ENCODE measurements around a stretch of chr7.

- RRBS: no CpG with 5 or more reads among the region's 28 CpGs
Observed at GRCh38 chr7:2656012-2656691, 24.4 kb downstream of the TTYH3 start.

GRCh38 chr7:2664291-2664964, 23.6 kb upstream of the AMZ1 start:
- RRBS: no CpG with 5 or more reads among the region's 12 CpGs

DNA sequence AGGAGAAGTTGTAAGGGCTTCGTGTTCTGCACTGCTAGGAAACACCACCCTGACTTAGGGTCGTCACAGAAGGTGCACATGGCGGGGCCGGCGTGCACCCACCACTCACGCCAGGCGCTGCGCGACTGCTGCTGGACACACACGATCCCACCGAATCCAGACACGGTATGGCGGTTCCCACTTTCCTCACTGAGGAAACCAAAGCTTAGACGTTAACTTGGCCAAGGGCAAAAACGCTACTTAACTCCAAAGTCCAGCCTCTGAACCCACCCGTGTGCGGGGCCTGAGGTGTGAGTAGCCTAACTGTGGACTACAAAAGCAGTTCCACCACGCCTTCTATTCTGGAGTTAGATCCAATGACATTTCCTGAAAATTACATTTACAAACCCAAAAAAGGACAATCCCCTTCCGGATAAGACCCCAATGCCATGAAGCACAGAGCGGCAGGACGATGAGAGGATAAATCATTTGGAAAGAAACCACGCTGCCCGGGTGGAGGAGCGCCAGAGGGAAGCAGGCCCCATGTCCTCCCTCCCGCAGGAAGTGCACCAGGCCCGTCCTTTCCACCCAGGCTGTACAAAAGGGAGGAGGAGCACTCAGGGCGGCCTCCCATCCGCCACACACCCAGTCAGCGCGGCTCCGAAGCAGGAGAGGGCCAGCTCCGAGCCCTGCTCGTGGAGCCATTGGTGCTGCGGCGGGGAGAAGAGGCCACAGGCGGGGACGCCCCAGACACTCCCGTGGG, 74.4 kb downstream of the AMZ1 start:
- RRBS: 79% methylated on average over 4 of the region's 38 CpGs

- RRBS: no CpG with 5 or more reads among the region's 9 CpGs
Observed at GRCh38 chr7:2774620-2775295, 69.3 kb downstream of the GNA12 start.

DNA sequence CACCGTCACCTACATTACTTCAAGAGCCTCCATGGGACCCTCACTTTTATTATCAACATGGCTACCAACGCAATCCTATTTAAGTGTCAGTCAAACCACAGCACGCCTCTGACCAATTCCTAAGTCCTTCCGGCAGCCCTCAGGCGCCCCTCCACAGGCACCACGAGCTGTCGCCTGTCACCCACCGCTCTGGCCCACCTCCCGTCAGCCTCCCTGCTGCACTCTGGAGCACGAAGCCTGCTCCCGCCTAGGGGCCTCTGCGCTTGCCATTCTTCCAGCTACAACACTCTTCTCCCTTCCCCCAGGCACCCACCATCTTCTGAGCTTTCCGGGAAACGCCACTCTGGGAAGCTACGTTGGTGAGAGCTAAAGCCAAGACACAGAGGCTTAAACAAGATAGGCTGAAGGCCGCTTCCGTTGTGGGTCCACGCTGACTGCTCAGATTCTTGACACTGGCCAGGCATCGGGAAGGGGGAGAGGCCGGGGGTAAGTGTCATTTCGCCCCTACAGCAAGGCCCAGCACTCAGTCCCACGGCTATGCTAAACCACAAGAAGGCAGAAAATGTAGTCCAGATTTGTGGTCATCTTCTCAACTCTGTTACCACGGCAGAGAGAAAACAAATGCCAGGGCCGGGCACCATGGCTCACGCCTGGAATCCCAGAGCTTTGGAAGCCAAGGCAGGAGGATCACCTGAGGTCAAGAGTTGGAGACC, 56.7 kb downstream of the GNA12 start:
- RRBS: no CpG with 5 or more reads among the region's 25 CpGs

GRCh38 chr7:2807470-2807748, 36.7 kb downstream of the GNA12 start:
- RRBS: no CpG with 5 or more reads among the region's 2 CpGs

GRCh38 chr7:3028022-3028779, 15.5 kb downstream of the CARD11 start:
- RRBS: 6% methylated on average over 3 of the region's 14 CpGs

DNA sequence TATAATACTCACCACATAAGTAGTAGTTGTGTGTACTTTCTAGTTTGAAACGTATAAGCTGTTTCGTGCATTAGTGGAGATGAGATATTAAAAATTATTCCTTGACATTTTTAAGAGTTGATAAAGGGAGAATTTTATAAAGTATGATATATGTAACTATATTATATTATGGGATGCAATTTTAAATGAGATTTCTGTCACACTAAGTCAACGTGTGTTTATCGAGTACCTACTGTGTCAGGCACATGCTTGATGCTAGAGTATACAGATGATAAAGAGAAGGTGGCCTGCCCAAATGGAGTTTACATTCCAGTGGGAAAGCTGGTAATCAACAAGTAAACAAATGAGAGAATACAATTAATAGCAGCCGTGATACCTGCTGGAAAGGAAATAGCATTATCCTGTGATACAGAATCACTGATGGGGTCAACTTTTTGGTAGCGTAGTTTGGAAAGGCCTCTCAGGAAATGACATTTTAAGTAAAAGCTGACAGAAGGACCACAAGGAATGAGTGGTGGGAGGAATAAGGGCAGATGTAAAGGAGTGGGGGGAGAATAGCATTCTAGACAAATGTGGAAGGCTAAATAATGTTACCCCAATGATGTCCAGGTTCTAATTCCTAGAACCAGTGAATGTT, 87.7 kb downstream of the SDK1 start:
- RRBS: no CpG with 5 or more reads among the region's 6 CpGs

DNA sequence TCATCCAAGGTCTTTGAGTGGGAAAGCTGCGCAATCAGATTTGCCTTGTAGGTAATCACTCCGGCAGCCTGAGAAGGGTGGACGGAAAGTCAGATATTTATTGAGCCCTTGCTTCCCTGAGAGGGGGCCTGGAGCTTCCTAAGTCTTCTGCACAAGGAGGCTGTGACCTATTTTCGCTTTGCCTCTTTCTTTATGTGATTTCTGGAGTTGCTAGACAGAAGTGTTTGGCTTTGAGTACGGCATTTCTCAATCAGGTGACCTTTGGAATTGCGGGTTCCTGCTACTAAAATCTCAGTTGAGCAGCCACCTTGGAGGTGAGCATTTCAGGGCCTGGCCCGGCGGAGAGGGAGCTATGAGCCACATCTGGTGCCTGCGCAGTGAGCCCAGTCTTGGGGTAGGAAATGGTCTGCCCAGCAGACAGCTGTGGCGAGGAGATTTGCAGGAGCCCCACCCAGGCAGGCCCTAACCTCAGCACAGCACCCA, 548.0 kb upstream of the FOXK1 start:
- RRBS: no CpG with 5 or more reads among the region's 10 CpGs

GRCh38 chr7:4683099-4683665, 1.1 kb downstream of the FOXK1 start:
- RRBS: 3% methylated on average over 8 of the region's 17 CpGs

DNA sequence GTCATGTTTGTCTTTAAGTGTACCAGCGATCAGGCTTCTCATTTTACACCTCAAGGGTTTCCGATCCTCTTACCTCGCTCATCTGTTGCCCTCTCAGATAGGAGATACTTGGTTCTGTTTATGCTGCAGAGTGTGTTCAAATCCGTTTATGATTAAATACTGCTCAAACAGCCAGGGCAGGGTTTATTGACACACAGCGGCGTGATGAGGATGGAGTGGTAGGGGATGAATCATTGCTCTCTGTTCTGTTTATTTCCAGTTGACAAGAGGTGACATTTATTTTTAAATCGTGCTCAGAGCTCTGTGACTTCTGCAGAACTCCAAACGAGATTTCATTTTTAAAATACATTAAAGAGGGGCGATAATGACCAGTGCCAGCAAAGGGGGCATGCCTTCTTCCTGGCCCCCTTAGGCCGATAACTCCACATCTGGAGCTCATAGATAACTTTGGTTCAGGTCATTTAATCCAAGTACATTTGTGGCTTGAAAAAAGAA, 30.6 kb downstream of the FOXK1 start:
- RRBS: no CpG with 5 or more reads among the region's 10 CpGs

GRCh38 chr7:4734734-4735338, 40.6 kb upstream of the AP5Z1 start:
- RRBS: 78% methylated on average over 1 of the region's 20 CpGs

DNA sequence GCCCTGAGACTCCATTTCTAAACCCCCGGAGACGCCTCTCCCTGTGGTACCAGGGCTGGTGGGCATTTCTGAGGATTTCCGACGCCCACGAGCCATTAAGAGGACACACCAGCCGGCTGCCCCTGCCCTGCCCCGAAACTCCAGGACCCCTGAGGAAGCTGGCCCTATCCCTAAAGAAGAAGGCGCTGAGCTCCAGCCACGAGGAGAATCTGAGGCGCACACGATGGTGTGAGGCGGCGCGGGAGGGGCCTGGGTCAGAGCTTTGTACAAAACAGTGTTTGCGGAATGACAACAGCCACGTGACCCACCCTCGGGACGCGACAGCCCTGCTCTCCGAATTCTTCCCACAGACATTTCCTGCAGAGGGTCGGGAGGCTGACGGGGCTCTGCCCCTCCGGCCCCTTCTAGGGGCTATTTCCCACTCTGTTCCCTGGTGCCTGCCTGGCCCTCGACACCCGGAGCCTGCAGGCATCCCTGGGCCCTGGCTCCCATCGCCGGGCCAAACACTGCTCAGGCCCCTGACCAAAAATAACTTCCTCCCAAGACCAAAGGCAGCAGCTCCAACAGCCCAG, 42.4 kb downstream of the PAPOLB start:
- RRBS: 54% methylated on average over 11 of the region's 27 CpGs

GRCh38 chr7:4827867-4828213, 34.0 kb downstream of the PAPOLB start:
- RRBS: no CpG with 5 or more reads among the region's 7 CpGs

- RRBS: no CpG with 5 or more reads among the region's 18 CpGs
Observed at GRCh38 chr7:4835583-4836178, 26.1 kb downstream of the PAPOLB start.

DNA sequence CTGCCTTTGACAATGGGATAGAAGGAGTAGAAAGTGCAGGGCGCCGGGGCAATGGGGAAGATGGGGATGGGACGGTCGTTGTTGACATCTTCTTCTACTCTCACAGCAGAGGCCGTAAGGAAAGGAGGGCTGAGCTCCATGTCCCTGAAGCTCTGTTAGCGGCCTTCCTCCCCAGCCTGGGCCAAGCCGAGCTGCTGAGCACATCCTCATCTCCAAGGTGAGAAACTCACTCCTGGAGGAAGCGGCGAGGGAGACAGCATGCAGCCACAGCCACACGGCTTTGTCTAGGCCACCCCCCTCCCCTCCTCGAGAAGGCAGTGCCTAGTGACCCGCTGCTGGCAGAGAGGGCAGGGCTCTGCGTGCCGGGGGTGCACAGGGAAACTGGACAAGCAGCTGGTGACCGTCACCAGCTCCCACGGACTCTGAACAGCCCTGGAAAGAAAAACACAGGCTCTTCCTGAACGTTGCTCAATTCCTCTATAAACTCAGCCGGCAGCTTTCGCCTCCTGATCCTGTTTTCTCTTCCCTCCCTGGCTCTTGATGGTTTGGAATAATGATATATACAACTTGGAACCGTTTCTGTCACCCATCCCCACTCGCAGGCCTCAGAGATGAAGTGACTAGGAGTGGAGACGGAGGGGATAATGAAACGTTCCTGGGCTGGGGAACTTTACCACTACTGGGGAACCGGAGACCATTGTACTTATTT, 19.5 kb downstream of the PAPOLB start:
- RRBS: no CpG with 5 or more reads among the region's 24 CpGs

DNA sequence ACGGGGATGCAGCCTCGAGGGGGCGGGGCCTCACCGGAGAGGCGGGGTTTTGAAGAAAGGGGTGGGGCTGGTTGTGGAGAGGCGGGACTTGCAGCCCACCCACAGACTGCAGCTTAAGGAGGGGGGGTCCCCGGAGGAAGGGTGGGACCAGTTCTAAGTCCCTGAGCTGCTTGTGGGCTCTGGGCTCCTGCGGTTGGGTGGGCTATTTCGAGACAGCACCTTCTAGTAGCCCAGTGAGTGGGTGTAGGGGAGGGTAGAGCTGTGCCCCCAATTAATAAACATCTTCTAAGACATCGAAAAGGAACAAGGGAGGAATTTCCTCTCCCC, 349 bp upstream of the RADIL start:
- RRBS: 10% methylated on average over 6 of the region's 10 CpGs

DNA sequence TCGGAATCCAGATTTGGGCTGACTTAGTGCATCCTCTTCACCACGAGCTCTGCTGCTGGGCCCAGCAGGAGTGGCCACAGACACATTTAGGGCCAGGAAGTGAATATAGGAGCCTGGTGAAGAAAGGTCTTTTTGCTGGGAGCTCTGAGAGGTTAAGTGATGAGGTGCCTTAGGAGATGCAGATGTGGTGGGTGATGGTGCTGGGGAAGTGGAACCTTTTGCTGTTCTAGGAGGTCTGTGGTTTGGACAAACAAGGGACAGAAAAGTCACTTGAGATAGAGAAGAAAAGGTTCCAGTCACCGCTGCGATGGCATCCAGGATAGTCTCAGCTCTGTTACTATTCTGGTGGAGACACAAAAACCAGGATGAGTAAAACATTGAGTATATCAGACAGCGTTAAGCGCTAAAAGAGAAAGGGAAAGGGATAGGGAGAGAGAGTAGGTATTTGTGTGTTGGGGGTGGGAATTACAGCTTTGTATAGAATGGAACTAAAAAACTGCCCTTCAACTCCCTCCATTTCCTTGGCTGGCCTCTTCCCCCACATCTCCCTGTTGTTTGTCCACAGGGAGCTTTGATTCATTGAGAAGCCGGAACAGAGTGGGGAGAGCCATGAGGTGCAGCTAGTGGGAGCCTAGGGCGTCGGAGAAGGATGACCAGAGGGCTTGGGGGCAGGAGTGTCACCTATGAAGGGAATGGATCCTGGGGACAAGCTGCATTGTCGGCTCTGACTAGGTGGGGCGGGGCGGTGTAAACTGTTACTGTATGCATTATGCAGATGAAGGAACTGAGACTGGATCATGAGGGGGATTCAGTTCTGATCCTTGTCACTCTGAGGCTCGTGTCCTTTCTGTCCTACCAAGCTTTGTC, 39.6 kb upstream of the MMD2 start:
- RRBS: no CpG with 5 or more reads among the region's 13 CpGs

DNA sequence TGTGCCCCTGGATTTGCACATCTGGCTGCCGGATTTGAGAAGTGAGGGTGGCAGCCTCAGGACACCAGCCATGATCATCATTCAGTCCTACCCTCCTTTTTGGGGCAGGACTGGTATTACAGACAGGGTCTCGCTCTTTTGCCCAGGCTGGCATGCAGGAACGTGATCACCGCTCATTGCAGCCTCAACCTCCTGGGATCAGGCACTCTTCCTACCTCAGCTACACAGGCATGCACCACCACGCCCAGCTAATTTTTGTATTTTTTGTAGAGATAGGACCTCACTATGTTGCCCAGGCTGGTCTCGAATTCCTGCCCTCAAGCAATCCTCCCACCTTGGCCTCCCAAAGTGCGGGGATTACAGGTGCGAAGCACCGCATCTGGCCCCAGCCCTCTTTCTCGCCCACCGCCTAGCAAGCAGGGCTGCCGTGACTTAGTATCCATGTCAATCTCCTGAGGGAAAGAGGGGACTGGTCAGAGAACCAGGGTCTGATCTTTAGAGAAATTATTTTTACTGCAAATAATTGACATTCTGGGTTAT, 22.5 kb downstream of the WIPI2 start:
- RRBS: no CpG with 5 or more reads among the region's 12 CpGs

DNA sequence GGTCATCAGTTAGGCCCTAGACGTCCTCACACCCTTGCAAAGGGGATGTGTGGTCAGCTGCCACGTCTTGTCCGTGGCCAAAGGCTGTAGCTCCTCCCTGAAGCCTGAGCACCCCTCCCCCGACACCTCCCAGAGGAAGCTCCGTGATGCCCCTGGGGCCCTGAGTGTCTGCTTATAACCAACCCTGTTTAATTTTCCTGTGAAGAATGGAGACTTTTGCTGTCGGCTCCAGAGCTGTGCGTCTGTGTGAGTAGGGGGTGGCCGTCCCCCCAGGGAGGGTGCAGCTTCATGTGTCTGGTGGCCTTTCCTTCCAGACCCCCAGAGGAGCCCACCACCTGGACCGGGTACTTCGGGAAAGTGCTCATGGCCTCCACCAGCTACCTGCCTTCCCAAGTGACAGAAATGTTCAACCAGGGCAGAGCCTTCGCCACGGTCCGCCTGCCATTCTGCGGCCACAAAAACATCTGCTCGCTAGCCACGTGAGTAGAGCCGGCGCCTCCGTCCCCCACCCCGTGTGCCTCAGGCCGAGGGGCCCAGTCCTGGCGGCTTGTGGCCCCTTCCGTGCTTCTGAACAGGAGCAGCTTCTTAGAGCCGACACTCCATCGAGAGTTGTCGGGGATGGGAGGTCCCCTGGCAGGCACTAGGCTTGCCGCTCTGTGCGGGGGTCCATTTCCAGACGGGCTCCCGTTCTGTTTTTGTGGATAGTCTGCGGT, 37.0 kb downstream of the WIPI2 start:
- RRBS: no CpG with 5 or more reads among the region's 31 CpGs